ENCODE data around the gene CLCN6.

GRCh38 chr1:10856414-10856846 is 60.0 kb upstream of the CASZ1 start:
- RRBS, result no CpG with 5 or more reads among the region's 10 CpGs

DNA sequence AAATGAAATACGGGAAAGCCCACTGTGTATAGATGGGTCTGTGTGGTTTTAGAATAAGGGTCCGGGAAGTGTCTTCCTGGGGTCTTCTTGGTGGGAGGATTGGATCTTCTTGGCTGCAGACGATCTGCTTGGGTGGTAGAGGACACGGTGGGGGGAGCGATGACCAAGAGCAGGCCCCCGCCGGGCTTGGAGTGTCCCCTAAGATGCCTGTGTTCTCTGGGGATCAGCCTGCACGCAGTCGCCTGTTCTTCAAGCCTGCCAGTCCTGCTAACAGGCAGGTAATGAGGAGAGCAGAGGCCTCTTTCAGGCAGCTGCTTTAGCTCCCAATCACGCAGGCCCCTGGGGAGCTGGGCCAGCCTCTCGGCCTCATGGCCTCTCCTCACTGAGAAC is 71.3 kb upstream of the CASZ1 start:
- RRBS, result no CpG with 5 or more reads among the region's 11 CpGs

- RRBS, result 2% methylated on average over 31 of the region's 42 CpGs
Measured at GRCh38 chr1:11012918-11013512, 561 bp downstream of the TARDBP start.

DNA sequence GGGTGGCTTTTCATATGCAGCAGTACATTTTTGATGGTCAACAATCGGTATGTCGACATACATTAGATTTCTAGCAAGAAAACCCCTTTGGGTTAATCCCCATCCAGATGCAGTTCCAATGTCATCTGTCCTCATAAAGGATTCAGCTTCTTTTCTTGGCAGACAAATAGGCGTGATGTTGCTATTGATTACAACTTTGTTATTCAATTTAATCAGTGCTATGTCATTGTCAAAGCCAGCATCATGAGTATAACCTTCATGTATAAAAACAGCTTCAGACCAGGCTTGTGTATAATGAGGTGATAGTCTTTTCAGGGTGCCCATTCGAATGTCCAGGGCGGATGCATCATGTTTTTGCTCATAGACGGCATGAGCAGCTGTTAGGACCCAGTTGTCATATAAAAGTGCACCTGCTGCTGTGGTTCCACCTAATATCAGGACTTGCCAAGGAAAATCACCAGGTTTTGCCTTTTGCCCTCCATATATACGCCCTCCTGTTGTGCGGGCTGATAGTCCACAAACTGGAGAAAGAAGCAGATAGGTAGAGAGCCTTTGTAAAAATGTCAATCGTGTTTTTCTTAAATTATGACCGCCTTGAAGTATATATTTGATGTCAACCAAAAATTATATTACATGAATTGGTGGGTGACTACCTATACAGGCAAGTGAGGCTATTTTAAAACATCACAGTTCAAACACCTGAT is 14.8 kb downstream of the TARDBP start:
- RRBS, result no CpG with 5 or more reads among the region's 10 CpGs

- RRBS, result no CpG with 5 or more reads among the region's 2 CpGs
Measured at GRCh38 chr1:11157756-11158409, 31.3 kb upstream of the ANGPTL7 start.

GRCh38 chr1:11204347-11205224 is 15.4 kb downstream of the ANGPTL7 start:
- RRBS, result no CpG with 5 or more reads among the region's 11 CpGs

DNA sequence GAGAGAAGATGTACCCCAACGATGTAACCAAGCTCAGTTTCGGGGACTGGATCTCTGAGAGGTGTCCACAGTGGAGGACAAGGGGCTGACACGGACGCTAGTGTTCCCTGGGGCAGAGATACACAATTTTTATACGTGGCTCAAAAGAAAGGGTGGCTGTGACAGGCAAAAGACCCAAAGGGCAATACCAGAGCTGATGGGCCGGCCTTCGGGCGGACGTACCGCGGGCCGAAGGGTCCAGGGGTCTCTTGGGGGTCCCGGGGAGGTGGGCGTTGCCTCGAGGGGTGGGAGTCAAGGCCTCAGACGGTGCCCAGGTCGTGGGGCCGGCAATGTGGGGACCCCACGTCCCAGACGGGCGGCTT is 370 bp downstream of the MTOR start:
- RRBS, result 2% methylated on average over 13 of the region's 21 CpGs

GRCh38 chr1:11352858-11353200 is 79.8 kb downstream of the UBIAD1 start:
- RRBS, result no CpG with 5 or more reads among the region's 8 CpGs

- RRBS, result 7% methylated on average over 3 of the region's 11 CpGs
Measured at GRCh38 chr1:11563547-11563889, 84.6 kb downstream of the DISP3 start.

DNA sequence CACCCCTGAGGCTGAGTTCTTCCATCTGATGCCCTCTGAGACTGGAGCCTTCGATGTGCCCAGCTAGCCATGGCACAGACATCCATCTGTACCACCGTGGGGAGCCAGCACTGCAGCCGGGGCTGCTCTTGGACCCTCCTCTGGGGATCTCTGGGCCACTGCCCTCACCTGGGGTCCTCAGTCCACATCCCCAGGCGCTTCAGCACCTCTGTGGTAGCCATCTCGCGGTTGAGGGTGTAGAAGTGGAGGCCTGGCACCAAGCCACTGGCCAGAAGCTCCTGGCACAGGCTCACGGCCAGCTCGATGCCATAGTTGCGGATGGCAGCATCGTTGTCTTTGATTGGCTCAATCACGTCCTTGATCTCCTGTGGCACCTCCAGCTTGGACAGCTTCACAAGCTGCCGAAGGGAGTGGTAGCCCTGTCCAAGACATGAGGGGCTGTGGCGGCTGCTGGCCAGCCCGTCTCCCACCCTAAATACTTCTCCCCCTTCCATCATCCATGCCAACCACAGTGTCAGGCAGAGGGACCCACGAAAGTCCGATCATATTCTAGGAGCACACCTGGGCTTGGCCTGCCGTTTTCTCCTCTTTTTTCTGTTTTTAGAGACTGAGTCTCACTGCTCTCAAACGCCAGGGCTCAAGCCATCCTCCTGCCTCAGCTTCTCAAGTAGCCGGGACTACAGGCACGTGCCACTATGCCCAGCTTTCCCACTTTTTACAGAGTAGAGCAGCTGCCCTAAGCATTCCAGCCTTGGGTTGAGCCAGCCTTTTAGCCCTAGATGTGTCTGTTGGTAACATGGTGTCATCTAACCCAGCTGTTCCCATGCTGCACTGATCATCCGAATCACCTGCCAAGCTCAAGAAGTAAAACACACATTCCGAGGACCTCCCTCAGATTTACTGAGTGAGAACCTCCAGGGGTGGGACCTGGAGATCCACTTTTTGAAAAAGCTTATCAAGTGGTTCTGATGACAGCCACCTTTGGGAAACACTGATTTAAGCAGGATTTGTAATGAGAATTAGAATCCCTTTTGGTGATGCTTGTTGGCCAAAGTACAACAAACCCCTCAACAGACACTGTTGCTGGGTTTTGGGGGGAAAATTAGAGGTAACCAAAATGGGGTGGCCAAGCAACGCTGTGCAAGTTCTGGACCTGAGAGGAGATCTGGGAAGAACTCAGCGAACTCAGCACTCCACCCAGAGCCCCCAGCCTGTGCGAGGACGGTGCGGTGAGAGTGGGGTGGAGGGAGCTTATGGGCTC is 10.4 kb downstream of the MTHFR start:
- RRBS, result no CpG with 5 or more reads among the region's 27 CpGs

GRCh38 chr1:11806036-11806312 is at the start of gene CLCN6:
CLCN6 (plus strand) TSS chr1:11806191.
- RRBS, result no CpG with 5 or more reads among the region's 17 CpGs

- RRBS, result no CpG with 5 or more reads among the region's 10 CpGs
Measured at GRCh38 chr1:11907696-11907963, 18.6 kb downstream of the KIAA2013 start.

DNA sequence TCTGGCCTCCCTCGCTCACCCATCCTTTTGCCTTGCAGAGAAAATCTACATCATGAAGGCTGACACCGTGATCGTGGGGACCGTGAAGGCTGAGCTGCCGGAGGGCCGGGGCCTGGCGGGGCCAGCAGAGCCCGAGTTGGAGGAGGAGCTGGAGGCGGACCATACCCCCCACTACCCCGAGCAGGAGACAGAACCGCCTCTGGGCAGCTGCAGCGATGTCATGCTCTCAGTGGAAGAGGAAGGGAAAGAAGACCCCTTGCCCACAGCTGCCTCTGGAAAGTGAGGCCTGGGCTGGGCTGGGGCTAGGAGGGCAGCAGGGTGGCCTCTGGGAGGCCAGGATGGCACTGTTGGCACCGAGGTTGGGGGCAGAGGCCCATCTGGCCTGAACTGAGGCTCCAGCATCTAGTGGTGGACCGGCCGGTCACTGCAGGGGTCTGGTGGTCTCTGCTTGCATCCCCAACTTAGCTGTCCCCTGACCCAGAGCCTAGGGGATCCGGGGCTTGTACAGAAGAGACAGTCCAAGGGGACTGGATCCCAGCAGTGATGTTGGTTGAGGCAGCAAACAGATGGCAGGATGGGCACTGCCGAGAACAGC is 24.4 kb upstream of the TNFRSF1B start:
- RRBS, result 86% methylated on average over 1 of the region's 17 CpGs

- RRBS, result no CpG with 5 or more reads among the region's 10 CpGs
Measured at GRCh38 chr1:12178477-12178828, 11.7 kb downstream of the TNFRSF1B start.

- RRBS, result 85% methylated on average over 1 of the region's 11 CpGs
Measured at GRCh38 chr1:12181816-12182620, 15.2 kb downstream of the TNFRSF1B start.

DNA sequence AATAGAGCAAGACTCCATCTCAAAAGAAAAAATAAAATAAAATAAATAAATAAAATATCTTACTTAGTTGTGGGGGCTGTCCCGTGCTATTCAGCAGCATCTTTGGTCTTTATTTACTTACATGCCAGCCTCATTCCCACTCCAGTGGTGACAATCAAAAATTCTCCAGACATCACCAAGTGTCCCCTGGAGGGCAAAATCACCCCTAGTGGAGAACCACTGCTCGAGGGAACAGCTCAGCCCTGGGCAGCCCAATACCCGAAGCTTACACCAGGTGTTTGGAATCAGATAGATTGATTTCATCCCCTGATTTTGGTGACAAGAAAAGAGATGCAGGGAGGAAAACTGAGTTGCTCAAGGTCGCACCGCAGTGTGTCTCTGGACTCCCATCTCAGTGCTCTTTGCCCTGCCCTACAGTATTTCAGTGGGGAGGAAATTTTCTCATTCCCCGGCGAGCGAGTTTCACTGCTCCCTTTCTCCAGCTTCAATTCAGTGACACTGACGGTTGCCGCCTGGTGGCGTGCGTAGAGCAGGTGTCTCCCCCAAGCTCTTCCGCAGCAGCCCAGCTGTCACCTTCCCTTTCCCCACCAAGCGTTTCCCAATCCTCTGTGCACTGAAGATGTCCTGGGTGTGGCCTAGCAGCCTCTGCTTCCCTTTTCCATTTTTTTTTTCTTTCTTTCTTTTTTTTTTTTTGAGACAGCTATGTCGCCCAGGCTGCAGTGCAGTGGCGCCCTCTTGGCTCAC is 29.7 kb downstream of the TNFRSF1B start:
- RRBS, result no CpG with 5 or more reads among the region's 16 CpGs

GRCh38 chr1:12201449-12201946 is 28.3 kb upstream of the VPS13D start:
- RRBS, result no CpG with 5 or more reads among the region's 5 CpGs

DNA sequence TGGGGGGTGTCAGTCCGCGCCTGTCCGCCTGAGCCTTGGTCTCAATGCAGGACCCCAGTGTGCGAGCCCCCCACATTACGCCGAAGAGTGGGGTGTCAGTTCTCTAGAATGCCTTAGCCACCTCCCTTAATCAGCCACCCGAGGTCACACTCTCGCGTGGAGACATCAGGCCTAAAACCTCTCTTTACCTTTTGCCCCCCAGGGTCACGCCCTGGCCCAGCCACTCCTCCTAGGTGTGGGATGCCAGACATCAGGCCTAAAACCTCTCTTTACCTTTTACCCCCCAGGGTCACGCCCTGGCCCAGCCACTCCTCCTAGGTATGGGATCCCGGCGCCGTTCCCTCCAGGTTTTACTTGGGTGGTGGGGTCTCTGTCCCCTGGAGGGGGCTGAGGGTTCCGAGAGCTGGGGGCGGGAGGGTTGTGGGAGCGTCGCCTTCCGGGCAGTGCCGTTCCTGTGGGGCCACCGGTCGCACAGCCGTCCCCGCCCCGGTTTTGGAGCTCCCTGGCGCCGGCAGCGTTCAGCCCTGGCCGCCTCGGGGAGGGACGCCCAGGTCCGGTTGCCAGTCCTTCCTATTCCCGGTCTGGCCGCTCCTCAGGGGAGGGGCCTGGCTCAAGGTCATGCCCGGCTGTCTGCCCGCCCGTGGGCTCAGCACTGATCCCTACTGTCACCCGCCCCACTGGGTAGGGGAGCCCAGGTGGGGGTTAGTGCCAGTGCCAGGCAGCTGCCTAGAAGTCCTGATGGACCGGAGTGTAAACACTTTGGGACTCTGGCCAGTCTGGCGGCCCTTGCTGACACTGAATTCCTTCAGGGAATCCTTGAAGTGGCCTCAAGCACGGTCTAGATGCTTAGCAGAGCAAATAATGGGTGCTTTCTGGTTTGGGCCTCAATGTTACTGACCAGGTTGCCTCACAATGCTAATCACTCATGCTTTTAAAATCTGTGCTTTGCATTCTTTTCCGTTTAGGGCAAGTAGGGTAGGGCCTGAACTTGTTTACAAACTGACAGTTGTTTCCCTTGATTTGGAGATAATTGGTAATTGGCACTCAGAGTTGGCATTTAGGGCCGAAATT is 1.0 kb downstream of the VPS13D start:
- RRBS, result 5% methylated on average over 16 of the region's 43 CpGs

DNA sequence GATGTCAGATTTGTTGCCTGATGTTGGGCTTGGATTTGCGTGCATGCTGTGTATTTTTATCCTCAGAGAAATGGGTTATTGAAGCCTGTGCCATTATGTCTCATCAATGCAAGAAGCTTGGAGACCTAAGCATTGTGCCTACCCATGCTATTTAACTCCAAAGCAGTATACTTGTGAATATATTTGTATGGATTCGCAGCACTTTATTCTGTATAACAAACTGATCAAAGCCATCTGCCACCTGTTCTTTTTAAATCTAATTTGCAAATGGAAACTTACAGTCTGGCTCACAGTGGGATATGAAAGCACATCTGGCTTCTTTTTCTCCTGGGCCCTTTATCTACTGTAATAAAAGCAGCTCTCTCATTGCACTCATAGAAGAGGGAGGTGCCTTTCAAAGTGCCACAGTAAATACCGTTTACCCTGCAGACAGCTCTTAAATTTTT is 109.9 kb downstream of the VPS13D start:
- RRBS, result no CpG with 5 or more reads among the region's 3 CpGs

GRCh38 chr1:12450287-12450891 is 167.6 kb downstream of the DHRS3 start:
- RRBS, result no CpG with 5 or more reads among the region's 11 CpGs

Data from epidermal melanocyte (primary cell).